Vein endothelial cell (primary cell): ENCODE results near the genes CRYGS and ADIPOQ.

GRCh38 chr3:185645088-185645968 is 59.2 kb downstream of the SENP2 start:
- CAGE, long polyA plus RNA = no peak

GRCh38 chr3:185929183-185930585 is 8.1 kb downstream of the TRA2B start:
- CAGE, long polyA plus RNA = no peak

- CAGE, long polyA plus RNA = no peak
Observed at GRCh38 chr3:186046784-186047646, 61.9 kb downstream of the ETV5 start.

DNA sequence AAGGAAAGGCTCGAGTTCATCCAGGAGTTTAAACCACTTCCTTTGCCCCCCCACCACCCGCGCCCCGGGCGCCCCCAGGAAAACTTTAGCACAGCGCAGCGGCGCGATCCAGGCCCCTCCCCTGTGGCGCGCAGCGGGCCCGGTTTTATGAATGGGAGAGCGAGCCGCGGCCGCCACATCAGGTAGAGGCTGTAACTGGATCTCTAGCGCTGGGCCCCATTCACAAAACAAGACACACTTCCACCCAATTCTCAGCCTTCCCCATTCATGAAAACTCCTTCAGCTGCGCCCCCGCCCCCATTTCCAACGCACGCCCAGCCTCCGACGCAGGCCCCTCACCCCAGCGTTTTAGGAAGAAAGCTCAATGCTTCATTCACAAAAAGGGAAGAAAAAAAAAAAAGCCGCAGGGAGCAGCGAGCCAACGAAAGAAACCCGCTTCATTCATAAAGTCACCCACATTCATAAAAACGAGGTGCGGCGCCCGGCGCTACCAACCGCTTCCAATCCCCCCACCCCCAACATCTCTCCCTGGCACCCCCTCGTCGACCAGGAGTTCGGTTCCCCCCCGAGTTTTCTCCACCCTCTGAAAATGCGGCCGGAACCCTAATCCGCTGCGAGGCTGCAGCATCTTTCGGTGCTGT is 1.2 kb downstream of the ETV5 start:
- CAGE, long polyA plus RNA = no peak

- CAGE, long polyA plus RNA = no peak
Observed at GRCh38 chr3:186209747-186210030, 100.8 kb upstream of the ETV5 start.

DNA sequence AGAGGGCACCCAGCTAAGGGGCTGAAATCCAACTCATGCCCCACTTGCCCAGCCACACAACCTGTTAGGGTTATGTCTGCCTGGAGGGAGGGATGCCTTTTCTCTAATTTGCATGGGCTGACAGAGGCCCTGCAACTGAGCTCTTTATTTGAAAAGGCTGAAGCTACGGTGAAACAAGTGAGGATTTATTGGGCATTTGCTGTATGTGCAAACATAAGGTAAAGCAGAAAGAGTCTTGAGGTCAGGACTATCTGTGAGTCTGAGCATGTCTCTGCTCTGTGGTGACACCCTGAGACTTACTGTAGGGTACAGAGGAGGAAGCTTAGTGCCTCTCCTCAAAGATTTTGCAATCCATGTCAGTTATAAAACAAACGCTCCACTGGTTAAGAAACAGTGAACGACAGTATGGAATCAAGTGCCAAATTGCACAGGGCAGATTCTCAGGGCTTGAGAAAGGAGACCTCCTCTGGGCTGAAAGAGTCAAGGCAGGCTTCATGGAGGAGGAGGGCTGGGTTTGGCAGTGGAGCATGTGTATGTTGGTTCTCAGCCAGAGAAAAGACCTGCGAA is 3.1 kb upstream of the DGKG start:
- CAGE, long polyA plus RNA = no peak

- CAGE, long polyA plus RNA = no peak
Observed at GRCh38 chr3:186383023-186383571, 21.1 kb upstream of the DGKG start.

DNA sequence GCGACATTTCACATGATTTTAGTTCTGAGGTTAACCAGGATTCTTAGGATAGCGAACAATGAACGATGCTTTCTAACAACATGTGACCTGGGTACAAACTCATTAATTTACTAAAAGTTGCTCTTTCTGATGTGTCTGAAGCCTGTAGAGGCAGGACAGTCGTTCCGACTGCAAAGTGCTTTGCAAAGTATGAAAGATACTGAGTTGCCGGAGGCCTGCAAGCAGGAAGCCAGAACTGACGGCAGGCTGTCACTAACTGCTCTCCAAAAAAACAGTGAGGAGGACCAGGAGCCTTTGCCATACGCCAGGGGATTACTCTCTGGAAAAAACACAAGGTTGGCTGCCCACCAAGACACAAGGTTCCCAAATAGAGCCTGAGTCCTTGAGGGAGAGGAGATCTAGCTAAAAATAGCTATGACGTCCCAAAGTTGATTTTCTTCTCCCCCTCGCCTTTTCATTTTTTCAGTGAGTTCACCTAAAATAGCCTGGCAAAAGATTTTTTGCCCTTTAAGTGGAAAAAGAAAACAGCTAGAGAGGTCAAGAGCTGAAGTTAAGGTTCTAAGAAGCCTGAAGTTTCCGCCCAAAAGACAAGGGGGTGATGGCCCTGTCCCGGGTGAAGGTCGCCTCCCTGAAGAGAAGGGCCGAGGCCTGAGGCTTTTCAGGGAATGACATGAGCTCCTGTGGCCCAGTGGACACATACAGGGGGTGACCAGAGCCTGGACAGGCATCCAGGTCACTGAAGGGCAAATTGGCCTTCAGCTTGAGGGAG is 44.7 kb upstream of the DGKG start:
- CAGE, long polyA plus RNA = no peak

DNA sequence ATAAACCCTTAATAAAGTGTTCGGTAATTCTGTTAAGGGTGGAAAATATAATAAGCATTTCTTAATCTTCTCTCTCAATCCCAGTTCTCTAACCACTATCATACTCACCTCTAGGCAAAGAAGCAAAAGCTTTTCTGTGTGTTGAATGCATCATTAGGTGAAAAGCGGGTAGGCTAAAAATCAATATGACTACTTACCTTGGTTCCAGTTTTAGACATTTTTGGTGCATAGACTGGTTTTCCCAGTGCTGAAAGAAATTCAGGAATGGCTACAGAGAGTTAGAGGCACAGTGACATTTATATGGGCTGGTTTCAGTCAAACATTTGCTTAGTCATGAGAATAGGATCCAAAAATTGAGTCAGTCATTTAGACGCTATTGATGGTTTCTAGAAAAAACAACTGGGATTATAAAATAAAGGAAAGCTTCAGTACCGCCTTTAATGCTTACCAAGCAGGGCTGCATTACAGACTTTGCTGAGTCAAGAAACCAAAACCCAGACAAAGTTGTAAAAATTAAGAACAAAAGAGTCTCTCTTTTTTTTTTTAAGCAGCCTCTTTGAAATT is at the start of gene CRYGS:
TSS of gene CRYGS (minus strand) at position 272 of the 564 bp plus-strand sequence.
- CAGE, long polyA plus RNA = no peak

- CAGE, long polyA plus RNA = no peak
Observed at GRCh38 chr3:186620491-186621455, 7.9 kb downstream of the AHSG start.

DNA sequence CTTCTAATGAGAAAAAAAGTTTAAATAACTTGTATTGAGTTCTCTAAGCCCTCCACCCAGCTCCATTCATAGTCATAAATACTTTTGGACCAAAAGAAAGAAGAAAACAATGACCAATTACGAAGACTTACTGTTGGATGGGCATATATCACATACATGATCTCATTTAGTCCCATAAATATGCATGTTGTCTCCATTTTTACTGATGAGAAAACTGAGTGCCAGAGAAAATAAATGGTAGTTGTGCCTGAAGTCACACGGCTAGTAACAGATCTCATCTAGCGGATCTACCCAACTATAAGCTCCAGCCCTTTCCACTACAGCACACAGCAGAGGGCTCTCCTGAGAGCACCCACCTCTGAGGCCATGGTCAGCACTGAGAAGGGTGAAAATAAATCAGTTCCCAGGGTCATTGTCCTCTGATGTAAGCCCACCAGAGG is 6.2 kb upstream of the FETUB start:
- CAGE, long polyA plus RNA = no peak

DNA sequence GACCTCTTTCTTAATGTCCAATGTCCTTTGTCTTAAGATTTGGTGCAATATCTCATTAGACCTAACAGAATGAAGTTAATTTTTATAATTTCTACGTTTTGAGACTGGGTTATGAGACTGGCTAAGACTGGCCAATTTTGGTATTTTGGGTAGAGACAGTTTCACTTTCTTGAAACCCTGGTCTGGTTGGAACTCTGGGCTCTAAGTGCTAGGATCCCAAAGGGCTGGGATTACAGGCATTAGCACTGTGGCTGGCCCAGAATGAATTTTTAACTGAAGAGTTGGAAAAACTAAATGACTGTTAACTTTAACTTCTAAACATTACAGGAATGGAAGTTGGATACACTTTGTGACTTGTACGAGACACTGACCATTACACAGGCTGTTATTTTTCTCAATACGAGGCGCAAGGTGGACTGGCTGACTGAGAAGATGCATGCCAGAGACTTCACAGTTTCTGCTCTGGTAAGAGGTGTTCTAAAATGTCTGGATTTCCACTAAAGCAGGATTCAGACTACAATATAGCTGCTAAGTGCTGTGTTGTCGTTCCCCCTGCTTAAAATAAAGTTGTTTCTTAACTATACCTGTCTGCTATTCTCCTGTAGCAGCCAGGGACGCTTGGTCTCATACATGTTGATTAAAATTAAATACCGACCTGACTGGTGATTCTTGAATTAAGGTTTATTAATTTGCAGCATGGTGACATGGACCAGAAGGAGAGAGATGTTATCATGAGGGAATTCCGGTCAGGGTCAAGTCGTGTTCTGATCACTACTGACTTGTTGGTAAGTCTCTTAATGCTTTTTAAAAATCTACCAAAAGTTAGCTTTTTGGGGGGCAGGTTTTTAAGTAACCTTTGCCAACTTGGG is 3.7 kb downstream of the EIF4A2 start:
- CAGE, long polyA plus RNA = no peak

GRCh38 chr3:186788136-186788577 is 4.8 kb downstream of the EIF4A2 start:
- CAGE, long polyA plus RNA = no peak

DNA sequence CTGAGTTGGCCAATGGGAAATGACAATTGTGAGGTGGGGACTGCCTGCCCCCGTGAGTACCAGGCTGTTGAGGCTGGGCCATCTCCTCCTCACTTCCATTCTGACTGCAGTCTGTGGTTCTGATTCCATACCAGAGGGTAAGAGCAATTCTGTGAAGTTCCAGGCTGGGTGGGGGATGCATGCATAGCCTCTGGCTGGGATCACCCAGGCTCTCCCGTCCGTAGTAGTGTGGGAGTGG is at the start of gene ADIPOQ:
TSS of gene ADIPOQ (plus strand) at position 98 of the 238 bp plus-strand sequence.
- CAGE, long polyA plus RNA = no peak

- CAGE, long polyA plus RNA = no peak
Observed at GRCh38 chr3:186986455-186986815, 56.1 kb downstream of the ST6GAL1 start.

- CAGE, long polyA plus RNA = no peak
Observed at GRCh38 chr3:187027357-187028080, 97.2 kb downstream of the ST6GAL1 start.

- CAGE, long polyA plus RNA = no peak
Observed at GRCh38 chr3:187078570-187079086, 60.7 kb downstream of the RPL39L start.

GRCh38 chr3:187293027-187294479 is 2.0 kb upstream of the MASP1 start:
- CAGE, long polyA plus RNA = no peak

- CAGE, long polyA plus RNA = no peak
Observed at GRCh38 chr3:187741817-187742041, 3.5 kb downstream of the BCL6 start.

- CAGE, long polyA plus RNA = no peak
Observed at GRCh38 chr3:187957295-187957599, 196.7 kb upstream of the LPP start.